NALM6 (cell line): ENCODE measurements around a stretch of chr12.

DNA sequence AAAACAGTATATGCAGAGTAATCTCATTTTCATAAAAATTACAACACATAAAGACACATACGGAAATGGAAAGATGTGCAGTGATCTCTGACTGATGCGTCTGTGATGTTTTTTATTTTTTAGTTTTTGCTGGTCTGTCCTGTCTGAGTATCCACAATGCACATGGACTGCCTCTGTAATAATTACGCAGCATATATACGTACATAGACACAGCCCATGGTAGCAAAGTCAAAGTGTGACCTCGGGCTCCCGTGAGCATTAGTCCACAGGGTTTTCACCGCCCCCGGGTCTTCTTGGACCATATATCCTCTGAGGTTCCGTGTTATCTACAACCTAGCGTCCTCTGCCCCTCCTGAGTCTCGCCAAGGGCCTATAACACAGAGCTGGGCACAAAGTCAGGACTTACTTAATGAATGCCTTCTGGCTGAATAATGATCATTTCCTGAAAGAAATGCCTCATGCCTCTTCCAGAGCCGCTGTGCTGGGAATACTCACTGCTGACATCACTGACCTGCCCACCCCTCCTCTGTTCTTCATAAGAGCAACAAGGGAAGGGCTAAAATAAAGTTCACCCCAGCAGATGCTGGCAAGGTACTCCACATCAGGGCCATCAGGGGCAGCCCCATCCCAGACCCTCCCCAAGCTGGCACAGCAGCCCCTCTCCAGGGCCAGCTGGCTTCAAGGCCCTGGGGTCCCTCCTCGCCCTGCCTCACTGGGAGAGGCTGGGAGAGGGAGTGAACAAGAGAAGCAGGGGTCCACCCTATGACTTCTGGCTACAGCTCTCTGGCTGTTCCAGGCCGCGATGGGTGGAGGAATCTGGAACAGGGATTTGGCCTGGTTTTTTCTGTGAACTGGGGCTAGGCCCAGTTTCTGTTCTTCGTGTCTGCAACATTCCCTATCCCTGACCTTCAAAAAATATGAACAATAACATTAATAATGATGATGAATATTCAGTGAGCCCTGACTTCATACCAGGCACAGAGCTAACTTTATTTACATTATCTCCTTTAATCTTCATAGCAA lies 7.9 kb downstream of the HDAC7 start:
- PRO-cap, result no peak

DNA sequence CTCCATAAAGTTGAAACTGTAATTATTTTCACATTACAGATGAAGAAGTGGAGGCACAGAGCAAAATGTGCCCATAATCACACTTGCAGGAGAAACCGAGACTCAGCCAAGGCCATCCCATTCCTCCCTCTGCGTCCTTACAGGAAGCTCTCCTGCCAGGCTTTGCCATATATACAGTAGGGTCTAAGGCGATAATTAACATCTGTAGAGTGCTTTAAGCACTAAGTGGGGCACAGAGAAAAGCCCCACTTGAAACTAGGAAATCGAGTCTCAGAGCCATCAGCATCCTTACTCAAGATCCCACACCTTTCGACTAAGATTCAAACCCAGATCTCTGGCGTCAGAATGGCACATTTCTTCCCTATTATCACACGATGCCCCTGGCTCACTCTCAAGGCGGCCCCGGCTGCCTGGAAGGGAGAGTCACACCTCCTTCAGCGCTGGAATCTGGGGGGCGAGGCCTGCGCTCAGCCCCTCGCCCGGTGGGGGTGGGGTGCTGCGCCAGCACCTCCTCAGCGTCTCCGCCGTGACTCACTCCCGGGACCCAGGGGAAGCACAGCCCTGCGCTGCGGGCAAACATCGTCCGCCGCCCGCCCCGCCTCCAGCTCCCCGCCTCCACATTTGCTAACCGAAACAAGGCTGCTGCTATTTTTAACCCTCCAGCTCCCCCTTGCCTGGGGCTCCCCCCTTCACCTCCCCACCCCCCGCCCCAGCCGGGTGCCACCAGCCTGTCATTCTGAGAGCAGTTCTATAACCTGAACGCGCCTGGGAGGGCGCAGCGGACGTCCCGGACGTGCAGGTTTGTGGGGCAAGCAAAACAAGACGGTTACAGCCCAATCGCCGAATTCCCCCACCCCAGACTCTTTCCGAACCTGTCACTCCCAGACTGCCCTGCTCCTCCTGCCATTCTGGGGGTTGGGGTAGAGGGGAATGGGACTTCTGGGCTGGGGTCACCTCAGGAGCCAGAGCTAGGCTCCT lies 6.9 kb downstream of the HDAC7 start:
- PRO-cap, result bidirectional peak, plus-strand start at position 751 of the sequence, minus-strand start at position 548 of the sequence

DNA sequence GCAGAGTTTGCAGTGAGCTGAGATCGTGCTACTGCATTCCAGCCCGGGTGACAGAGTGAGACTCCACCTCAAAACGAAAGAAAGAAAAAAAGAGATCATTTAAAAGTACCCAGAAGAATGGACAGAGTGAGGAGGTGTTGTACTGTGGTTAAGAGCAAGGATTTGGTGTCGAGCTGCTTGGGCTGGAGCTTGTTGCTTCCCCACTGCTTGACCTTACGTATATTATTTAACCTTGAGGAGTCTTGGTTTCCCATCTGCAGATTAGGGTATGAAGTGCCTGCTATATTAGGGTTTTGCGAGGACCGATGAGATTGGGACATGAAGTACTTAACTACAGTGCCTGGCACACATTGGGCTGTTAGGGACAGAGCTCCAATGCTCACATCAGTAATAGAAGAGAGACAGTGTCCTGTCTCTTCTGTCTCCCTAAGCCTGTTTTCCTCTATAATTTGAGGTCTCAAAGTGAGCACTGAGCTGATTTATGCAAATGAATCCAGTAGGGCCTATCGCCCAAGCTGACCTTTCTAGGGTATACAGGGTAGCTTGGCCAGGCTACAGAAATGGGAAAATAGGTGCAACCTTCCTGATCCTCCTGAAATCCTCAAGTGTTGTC lies 8.5 kb upstream of the HDAC7 start:
- PRO-cap, result no peak

GRCh38 chr12:47882627-47883152 lies 22.1 kb downstream of the VDR start:
- PRO-cap, result no peak

DNA sequence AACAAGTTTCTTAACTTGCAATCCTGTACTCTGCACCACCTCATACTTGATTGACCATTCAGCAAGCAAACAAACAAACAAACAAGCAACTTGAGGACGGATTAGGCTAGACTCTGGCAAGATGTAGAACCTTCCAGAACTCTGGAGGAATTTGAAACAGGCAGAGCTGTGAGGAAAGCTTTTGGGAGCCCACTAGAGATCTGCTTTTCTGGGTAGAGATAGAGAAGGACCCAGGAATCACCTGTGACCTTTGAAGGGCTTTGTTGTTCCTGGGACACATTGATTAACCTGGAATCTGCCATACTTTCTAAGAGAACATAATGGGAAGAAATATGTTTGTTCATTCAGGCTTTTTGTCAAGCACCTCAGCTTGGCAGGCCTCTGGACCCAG lies 757 bp upstream of the SENP1 start:
- PRO-cap, result no peak

DNA sequence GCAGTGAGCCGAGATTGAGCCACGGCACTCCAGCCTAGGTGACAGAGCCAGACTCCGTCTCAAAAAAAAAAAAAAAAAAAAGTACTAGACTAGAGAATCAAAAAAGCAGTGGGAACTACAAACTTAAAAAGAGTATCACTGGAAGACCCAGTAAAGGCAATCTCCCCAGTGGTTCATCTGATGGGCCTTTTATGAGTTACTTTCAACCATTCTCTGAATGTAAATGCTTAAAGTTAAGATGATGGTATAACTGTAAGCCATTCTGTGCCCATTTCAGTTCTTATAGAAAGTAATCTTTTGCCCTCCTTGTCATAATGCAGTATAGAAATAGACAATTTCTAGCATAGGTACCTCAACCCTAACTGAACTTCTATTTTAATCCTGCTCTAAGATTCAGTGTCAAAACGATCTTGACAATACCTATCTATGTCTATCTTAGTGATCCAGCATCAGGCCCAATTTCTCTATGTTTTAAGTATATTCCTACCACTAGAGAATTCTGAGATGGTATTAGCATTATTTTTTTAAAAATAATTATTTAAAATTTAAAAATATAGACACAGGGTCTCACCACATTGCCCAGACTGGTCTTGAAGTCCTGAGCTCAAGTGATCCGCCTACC lies 29.5 kb downstream of the KANSL2 start:
- PRO-cap, result no peak

DNA sequence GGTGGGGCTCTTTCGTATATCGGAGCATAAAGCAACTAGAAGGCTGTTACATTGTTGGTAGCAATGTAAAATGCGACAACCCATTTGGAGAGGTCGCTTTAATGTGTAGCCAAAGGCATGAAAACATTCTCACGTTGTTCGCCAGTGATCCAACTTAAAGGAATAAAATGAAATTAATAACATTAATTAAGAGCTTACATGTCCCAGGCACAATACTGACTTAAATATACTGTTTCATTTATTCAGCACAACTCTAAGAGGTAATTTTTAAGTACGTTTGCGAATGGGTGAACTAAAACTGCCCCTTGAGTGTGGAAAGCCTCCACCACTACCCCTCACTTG lies 982 bp upstream of the CCNT1 start:
- PRO-cap, result no peak

DNA sequence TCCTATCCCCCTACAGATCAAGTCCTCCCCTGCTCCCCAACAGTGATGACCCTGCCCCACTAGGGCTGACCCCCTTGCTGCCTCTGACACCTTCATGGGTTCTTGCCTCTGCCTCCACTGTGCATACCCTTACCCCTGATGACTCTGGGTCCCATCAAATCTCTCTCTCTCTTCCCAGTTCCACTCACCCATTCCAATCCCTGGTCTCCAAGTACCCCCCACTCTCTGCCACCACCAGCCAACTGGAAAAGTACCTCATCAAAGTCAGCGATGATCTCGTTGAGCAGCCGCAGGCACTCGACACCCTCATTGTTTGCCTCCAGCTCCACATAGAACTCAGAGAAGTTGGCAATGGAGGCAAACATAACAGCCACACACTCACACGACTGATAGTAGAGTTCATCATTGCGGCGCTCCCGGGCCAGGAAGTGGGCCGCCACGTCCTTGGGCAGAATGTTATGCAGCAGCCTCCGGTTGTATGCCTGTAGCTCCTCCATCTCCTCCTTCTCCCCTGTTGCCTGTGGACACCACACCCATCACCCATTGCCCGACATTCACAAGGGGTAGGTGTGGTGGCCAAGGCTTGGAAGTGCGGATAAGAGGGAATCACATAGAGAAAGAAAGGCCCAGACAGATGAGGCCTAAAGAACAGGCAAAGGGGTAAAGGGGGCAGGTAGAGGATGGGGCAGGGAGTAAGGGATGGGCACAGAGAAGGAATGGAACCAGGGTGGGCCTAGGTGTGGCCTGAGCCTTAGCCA lies 17.3 kb downstream of the ADCY6 start:
- PRO-cap, result no peak

DNA sequence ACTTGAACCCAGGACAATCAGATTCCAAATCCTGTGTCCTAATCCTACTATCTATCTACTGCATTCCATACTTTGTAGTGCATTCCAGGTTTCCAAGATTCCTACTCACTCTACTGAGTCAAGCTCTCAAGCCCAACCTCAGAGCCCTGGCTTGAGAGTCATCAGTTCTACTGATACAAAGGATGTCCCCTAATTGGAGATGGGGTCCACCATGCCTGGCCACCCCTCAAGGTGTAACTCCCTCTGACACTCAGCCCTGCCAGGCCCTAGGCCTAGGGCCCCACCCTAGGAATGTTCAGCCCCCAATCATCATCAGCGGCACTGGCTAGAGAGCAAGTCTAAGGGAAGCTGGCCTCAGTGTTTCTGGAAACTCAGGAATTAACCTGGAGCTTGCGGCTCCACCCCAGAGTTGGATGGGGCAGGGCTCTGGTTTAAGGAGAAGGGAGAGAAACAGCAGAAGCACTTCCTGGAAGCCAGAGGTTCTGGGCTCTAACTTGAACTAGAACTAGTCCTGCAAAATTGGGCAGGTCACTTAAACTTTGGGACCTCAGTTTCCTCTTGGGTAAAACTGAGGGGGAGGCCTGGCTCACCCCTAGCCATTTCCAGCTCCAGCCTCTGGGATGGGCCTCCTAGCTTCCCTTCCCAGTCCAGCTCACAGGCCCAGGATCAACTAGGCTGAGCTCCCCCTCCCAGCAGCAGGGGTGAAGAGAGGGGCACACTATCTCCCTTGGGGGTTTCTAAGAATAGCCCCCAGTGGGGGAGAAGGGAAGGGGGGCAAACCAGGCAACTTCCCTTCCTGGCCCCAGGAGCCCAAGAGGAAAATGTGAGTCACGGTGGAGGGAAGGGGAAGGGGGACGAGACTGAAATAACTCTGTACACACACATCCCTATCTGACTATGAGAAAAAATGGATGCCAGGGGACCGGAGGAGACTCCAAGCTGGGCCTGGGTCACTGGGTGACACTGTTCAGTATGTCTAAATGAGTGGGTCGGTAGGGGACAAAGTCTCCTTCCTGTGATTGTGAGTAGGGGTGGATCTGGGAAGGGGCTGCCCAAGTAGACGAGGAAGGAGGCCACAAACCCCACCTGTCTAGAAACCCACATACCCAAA lies 9.2 kb downstream of the ADCY6 start:
- PRO-cap, result unidirectional peak, plus-strand start at position 456 of the sequence

GRCh38 chr12:48794820-48795303 lies 6.0 kb upstream of the ADCY6 start:
- PRO-cap, result no peak

DNA sequence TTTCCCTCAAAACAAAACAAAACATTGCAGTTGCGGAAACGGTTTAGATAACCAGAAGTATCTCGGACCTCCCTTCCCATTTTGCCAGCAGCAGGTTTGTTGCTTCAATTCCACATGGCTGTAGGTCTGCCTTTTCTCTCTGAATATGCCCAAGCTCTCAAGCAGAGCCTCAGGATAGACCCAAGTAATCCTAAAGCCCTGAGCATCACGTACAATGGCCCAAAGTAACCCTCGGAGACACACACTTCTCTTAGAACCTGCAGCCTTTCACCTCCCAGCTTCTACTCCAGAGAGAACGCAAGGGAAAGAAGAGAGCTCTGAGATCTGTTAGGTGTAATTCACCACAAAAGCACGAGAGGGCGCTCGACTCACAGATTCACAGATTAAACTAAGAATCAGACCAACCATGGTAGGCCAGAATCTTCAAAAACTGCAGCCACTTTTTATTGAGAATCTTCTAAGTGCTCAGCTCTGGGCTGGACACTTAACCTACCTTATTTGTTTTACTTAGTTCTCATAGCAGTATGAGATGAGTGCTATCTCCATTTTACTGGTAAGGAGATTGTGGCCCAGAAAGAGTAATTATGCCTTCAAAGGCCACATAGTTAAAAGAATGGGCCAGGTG lies 1.2 kb upstream of the DDX23 start:
- PRO-cap, result unidirectional peak, minus-strand start at position 288 of the sequence

DNA sequence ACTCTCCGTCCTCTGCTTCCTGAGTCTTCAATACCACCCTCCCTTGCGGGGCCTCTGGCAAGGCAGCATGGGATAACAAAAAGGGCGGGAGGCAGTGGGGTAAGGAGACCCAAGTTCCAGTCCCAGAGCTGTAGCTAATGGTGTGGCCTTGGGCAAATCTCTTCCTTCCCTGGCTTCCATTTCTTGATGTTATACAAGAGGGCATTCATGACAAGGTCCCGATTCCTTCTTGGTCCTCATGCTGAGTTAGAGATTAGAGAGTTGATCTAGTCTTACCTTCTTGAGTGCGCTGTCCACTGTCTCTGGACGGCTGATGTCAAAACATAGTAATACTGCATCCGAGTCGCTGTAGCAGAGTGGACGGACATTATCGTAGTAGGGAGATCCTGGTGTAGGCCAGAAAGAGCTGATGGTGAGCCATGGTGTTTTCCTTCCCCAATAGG lies 3.9 kb downstream of the RND1 start:
- PRO-cap, result no peak

DNA sequence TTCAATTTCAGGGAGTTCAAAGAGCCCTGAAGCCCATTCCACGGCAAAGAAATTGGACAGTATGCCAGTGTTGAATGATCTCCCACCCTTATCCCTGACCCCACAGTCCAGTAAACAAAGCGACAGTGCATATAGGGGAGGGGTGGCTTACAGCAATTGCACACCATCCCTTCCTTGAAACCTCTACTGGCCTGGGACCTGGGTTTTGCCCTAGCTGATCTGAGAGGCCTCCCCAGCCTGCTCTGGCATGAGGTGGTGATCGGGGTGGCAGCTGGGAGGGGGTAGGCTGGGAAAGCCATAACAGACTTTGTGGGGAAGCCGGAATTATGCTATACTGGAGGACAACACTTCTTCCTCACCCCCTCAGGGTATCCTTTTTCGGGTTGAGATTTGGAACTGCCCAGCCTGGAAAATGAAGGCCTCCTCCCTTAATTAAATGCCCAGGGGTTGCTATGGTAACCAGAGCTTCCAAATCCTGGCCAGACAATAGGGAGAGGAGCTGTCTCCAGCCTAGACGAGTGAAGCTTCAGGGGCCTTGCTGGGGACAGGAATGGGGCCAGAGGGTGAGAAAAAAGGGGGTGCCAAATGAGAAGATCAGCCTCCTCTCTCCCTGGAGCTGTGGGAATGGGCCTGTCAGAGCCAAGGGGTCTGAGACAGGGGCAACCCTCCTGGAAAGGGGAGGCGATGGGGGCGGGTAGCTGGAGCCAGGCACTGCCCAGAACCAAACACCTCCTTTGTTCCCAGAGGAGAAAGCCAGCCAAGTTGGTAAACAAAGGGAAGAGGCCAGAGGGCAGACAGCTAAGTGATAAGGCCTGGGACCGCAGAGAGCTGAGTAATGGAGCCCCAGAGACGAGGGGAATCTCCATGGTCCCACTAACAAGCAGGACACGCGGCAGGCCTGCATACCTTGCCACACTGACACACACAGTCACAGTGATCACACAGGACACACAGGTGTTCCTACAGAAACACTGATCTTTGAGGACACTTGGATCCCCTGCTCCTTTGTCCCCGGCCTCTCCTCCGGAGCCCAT lies 17.7 kb upstream of the RND1 start:
- PRO-cap, result no peak

- PRO-cap, result unidirectional peak, minus-strand start at chr12:48890794
Observed at GRCh38 chr12:48890527-48891775, 13.0 kb upstream of the CCDC65 start.

DNA sequence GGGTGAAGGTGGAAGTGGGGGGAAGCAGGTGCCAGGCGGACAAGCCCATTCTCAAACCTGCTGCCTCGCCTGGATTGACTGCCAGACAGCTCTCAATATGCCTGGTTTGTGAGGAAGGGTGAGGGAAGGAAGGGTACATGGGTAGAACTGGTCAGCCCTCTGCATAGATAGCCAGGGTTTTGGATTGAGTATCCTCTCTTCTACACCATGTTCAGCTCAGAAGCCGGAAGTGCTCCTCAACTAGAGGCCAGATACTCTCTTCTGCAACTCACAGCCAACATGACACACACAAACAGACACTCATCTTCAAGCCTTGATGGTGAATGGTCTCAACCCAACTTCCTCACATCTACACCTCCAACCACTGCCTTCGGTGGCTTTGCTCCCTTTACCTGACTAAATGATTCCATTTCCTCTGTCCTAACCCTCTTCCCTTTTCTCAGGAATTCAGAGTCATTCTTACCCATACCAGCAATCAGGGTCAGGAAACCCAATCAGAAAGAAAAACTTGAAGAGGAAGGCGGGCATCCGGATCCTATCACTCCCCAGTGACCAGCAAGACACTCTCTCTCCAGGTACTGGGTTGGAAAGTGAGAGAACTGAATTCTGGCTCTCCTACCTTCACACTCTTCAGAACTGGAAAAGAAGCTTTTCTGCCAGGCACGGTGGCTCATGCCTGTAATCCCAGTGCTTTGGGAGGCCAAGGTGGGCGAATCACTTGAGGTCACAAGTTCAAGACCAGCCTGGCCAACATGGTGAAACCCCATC lies 7.7 kb upstream of the FKBP11 start:
- PRO-cap, result no peak

- PRO-cap, result no peak
Observed at GRCh38 chr12:48981020-48981890, 3.1 kb downstream of the WNT1 start.

GRCh38 chr12:48995199-48996271 lies 3.6 kb downstream of the DDN start:
- PRO-cap, result no peak

- PRO-cap, result bidirectional peak, plus-strand start at chr12:49019893, minus-strand start at chr12:49019646
Observed at GRCh38 chr12:49019495-49020297, 1.1 kb upstream of the PRKAG1 start.

GRCh38 chr12:49044099-49045165 lies 16.2 kb downstream of the KMT2D start:
- PRO-cap, result no peak

DNA sequence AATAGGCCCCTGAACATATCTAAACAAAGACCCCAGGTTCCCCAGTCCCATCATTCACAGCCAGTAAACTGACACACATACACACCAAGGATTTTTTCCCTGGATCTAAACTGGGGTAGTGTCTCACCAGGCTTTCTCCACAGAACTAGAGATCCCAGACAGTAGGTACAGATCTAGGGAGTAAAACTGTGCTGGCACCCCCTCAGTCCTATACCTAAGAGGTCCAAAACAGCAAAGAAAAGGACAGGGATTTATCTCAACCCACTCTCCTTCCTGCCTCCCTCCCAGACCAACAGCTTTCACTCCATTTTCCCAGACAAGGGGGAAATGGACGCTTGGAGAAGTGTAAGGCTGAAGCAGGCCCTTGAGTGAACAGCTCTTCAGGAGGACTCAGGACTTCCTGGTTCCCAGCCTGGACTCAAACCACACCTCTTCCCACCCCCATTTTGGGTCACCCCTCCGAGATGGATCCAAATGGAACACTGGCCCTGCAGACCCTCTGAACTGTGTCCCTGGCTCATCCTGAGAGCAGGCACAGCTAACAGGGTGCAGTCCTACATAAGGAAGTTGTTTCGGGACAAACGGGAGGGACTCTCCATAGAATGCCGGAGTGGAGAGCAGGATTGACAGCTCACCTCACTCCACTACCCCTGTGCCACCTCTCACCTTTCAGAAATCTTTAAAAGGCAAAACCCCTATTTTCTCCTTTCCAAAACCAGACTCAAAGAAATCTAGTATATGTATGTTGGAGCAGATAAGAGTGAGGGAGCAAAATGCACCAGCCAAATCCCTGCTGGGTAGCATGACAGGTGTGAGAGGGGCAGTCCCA lies 2.7 kb downstream of the KMT2D start:
- PRO-cap, result no peak